Metastatic Pancreatic Carcinoma in the Ovary (tissue), 1 donor: ENCODE data around the genes NUBP1, TNP2 and PRM1.

GRCh38 chr16:10646705-10647466 lies 47.8 kb downstream of the TEKT5 start:
- PRO-cap: no peak

GRCh38 chr16:10743484-10744446 lies at the start of gene NUBP1:
TSS of gene NUBP1 (plus strand) at chr16:10743842.
- PRO-cap: bidirectional peak, plus-strand start at chr16:10743852, minus-strand start at chr16:10743733; bidirectional peak, plus-strand start at chr16:10744307, minus-strand start at chr16:10744075

- PRO-cap: no peak
Observed at GRCh38 chr16:10879884-10880533, 3.0 kb downstream of the CIITA start.

GRCh38 chr16:10888487-10889083 lies 11.6 kb downstream of the CIITA start:
- PRO-cap: no peak

GRCh38 chr16:10931026-10931484 lies 11.2 kb downstream of the DEXI start:
- PRO-cap: no peak

DNA sequence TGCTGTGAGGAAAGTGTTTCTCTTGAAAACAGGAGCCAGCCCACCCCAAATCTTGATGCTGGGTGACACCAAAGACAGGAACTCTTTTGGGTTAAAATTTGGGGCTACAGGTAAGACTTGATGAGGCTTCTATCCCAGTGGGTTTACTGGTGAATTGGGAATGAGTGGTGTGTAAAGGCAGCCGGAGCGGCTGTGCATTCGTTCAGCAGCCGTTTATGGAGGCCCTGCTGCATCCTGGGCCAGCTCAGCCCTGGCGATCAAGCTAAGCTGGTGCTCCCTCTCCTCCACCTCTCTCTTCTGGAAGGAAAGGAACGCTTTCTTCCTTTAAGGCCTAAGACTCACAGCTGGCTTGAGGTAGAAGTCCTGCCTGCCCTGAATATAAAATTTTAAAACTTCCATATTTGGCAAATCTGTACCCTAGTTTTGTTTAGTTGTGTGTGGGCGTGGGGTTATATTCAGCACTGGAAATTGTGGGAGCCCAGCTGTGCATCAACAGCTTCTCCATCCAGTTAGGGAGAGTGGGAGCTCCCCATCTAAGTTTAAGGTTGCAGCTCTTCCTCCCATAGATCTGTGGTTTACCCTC lies 138.1 kb downstream of the CLEC16A start:
- PRO-cap: no peak

- PRO-cap: no peak
Observed at GRCh38 chr16:11128093-11129323, 127.5 kb downstream of the SOCS1 start.

GRCh38 chr16:11136553-11137152 lies 119.4 kb downstream of the SOCS1 start:
- PRO-cap: no peak

GRCh38 chr16:11234623-11235213 lies 21.3 kb downstream of the SOCS1 start:
- PRO-cap: no peak

- PRO-cap: no peak
Observed at GRCh38 chr16:11238666-11239319, 17.2 kb downstream of the SOCS1 start.

DNA sequence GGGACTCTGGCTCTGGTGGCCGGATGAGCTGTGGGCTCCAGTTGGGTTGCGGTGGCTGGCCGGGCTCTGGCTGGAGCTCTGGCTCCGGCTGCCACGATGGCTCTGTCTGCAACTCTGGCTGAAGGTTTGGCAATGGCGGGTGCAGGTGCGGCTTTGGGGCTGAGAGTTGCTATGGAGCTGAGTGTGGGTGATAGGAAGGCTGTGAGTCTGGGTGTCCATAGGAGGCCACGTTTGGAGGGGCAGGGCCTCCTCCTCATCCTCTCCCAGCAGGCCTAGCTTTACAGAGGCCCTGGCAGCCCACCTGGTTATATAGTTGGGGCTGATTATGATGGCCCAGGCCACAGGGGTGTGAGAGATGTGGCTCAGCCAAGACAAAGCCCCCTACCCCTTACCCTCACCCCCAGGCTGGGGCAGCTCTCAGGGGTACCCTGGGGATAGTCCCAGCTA lies at the start of gene TNP2:
TNP2 (minus strand) TSS at position 282 of the 447 bp plus-strand sequence.
- PRO-cap: no peak

DNA sequence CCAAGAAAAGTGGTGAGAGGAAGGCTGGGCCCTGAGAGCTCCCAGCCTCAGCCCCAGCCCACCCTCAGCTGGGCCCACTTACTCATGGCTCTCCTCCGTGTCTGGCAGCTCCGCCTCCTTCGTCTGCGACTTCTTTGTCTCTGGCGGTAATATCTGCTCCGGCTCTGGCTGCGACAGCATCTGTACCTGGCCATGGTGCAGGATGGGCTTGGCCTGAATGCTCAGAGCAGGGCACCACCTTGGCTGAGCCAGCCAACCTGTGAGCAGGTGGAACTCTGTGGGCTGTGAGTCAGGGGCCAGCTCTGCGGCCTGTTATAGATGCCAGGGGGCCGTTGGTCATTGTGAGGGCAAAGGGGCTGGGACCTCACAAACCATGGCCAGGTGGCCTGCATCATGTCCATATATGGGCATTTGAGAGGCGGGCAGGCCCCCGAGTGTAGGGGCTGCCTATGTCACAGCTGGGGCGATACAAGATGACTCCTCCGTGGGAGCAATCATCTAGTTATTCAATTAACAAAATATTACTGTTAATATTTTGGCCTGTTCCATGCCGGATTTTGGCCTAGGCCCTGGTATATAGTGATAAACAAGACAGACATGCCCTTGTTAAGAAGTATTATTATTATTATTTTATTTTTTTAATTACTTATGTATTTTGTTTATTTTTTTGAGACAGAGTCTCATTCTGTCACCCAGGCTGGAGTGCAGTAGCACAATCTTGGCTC lies at the start of gene PRM1:
PRM1 (minus strand) TSS at position 286 of the 725 bp plus-strand sequence.
- PRO-cap: no peak

- PRO-cap: no peak
Observed at GRCh38 chr16:11309737-11310436, 28.8 kb upstream of the PRM1 start.

DNA sequence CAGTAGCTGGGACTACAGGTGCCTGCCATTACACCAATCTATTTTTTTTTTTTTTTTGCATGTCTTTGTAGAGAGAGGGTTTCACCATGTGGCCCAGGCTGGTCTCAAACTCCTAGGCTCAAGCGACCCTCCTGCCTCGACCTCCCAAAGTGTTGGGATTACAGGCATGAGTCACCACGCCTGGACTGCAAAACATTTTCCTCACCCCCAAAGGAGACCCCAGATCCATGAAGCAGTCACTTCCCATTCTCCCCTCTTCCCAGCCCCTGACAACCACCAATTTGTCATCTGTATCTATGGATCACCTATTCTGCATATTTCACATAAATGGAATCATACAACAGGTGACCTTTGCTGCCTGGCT lies 13.8 kb upstream of the ENSG00000188897 start:
- PRO-cap: no peak

GRCh38 chr16:11550697-11551100 lies 23.7 kb upstream of the ENSG00000188897 start:
- PRO-cap: no peak

DNA sequence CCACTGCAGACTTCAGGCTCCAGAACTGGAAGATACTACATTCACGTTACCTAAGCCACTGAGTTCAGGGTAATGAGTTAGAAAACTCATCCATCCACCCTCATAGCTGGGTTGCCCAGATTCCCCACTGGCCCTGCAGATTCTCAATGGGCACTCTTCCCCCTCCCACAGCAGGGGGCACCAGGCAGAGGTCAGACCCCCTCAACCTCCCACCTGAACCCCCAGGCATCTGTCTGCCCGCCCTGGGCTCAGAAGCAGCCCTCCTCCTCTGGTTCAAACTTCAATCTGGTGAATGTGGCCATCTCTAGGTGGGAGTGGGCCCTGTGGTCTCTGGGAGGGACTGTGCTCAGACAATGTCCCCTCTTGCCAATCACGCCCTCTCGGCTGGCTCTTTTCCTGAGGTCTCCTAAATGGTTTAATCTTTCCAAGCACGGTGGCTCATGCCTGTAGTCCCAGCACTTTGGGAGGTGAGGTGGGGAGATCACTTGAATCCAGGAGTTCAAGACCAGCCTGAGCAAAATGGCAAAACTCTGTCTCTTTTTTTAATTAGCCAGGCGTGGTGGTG lies 15.2 kb downstream of the LITAF start:
- PRO-cap: no peak

- PRO-cap: no peak
Observed at GRCh38 chr16:11572123-11573019, 14.3 kb downstream of the LITAF start.

- PRO-cap: no peak
Observed at GRCh38 chr16:11583145-11583590, 3.6 kb downstream of the LITAF start.

- PRO-cap: no peak
Observed at GRCh38 chr16:11596681-11597649, 10.2 kb upstream of the LITAF start.

- PRO-cap: no peak
Observed at GRCh38 chr16:11612046-11613067, 25.6 kb upstream of the LITAF start.